ENCODE data around the gene PTBP2.

GRCh38 chr1:94069357-94070083, 51.4 kb downstream of the ABCA4 start:
- RRBS, result no CpG with 5 or more reads among the region's 16 CpGs

DNA sequence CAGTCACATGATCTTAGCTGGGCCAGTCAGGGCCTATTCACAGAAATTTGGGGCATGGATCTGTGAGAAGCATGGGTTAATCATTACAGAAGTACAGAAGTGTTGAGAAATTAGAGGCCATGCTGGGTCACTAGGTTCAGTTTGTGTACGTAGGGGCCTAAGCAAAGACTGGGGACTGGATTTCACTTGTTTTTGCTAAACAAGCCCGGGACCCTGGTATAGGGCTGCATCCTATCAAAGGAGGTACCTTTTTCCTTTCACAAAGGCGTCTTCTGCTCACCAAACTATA, 5.0 kb upstream of the ABCA4 start:
- RRBS, result no CpG with 5 or more reads among the region's 3 CpGs

DNA sequence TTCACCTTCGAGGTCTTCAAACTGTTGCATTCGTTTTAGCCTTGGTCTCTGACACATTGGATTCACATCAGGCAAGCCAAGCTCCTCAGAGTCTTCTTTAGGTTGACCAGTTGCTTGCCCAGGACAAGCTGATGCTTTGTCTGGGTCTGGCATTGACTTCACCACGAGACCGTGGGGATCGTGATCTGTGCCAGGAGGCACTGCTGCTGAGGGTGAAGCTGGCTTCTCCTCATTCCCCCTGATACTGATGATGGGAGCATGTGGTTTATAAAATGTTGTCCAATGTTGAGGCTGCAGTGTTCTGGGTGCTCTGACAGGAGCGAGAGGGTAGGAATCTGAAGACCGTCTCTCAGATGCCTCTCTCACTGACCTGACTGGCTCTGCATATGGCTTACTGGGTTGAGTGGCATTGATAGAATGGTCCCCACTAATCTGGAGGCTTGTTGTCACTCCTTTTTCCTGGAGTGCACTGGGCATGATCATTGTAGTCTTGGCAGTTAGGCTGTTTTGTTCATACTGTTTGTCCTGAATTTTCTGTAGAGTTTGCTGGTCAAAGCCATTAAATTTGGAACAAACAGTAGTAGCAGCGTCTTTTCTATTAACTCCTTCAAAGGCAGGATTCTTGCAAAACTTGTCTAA, 53.1 kb upstream of the ABCA4 start:
- RRBS, result no CpG with 5 or more reads among the region's 8 CpGs

- RRBS, result no CpG with 5 or more reads among the region's 2 CpGs
These were observed 32.6 kb downstream of the ARHGAP29 start for GRCh38 chr1:94204686-94205297.

- RRBS, result no CpG with 5 or more reads among the region's 2 CpGs
These were observed 3.5 kb downstream of the ARHGAP29 start for GRCh38 chr1:94233883-94234338.

DNA sequence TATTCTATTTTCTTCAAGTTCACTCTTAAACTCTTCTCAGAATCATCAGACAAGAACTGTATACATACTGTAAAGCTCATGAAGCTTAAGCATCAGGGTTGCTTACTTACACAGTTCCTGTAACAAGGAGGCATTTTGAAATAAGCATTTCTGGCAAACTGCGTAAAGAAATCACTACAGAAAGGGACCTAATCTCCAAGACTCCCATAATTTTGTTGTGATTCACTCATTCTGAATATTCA, 8.6 kb upstream of the ARHGAP29 start:
- RRBS, result no CpG with 5 or more reads among the region's 1 CpG

GRCh38 chr1:94299624-94299930, 62.2 kb upstream of the ARHGAP29 start:
- RRBS, result no CpG with 5 or more reads among the region's 3 CpGs

DNA sequence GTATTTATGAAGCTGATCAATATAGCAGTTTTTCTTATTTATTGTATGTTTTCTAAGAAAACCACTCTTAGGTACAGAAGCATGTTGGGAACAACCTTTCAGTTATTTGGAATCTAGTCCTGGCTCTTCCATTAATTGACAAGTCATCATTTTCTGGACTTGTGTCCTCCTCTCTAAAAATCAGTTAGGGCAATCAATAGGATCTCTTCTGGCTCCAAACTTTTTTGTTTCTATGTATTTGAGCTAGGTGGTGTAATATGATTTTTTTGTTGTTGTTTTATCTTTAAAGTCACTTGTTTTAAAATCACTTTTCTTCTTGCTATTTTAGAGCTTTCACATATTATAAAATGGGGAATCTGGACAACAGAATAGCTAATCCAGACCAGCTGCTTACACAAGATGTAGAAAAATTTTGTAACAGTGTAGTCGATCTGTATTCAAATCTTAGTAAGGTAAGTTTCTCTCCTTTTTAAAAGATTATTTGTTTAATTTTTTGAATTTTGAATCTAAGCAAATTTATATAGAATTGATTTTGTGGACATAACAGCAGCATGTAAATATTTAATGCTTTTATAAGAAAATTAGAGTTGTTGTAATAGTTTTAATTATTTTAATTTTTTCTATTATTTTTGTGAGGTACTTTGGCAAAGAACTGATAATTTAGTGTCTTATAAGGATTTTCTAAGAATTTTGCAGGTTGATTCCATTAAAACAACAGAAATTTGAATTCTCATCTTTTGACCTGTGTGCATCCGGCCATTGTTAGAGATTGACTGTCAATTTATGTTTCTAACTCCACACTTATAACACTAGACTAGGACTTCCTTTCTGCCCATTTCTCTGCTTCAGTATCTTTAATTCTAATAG, 57.3 kb downstream of the ABCD3 start:
- RRBS, result no CpG with 5 or more reads among the region's 2 CpGs

GRCh38 chr1:94535954-94536532, 5.5 kb downstream of the F3 start:
- RRBS, result no CpG with 5 or more reads among the region's 8 CpGs

- RRBS, result 5% methylated on average over 7 of the region's 22 CpGs
These were observed 34.5 kb downstream of the SLC44A3 start for GRCh38 chr1:94854304-94855333.

DNA sequence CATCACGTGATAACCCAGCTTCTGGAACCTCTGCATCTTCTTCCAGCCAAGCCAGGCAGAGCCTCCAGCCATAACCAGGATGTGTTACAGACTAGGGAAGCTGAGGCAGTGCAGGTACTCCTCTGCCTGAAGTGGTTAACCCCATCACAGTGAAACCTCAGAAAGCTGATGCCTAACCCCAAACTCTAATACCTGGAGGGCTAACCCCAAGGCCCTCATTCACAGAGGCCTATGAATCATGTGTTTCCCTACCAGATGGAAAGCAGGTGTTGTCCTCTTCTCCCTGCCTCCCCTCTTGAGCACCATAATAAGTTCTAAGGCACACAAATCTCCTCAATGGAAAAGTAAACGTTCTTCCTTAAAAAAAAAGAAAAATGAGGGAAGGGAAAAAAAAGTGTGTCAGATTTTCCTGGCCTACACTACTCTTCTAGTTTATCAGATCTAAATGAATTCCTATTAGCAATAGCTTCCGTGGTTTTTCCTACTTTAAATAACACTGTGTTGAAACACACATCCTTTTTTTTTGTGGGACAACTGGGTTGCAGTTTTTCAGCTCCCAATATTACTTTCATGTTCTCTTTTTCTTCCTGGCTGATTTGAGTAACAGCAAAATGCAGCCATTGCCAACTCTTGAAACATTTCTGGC, 43.1 kb downstream of the SLC44A3 start:
- RRBS, result no CpG with 5 or more reads among the region's 3 CpGs

- RRBS, result no CpG with 5 or more reads among the region's 4 CpGs
These were observed 53.0 kb downstream of the CNN3 start for GRCh38 chr1:94873719-94874414.

- RRBS, result no CpG with 5 or more reads among the region's 7 CpGs
These were observed 42.8 kb downstream of the CNN3 start for GRCh38 chr1:94884049-94884586.

- RRBS, result no CpG with 5 or more reads among the region's 2 CpGs
These were observed 20.5 kb upstream of the CNN3 start for GRCh38 chr1:94947458-94947841.

- RRBS, result no CpG with 5 or more reads among the region's 10 CpGs
These were observed 1.5 kb downstream of the TLCD4 start for GRCh38 chr1:95118628-95119073.

DNA sequence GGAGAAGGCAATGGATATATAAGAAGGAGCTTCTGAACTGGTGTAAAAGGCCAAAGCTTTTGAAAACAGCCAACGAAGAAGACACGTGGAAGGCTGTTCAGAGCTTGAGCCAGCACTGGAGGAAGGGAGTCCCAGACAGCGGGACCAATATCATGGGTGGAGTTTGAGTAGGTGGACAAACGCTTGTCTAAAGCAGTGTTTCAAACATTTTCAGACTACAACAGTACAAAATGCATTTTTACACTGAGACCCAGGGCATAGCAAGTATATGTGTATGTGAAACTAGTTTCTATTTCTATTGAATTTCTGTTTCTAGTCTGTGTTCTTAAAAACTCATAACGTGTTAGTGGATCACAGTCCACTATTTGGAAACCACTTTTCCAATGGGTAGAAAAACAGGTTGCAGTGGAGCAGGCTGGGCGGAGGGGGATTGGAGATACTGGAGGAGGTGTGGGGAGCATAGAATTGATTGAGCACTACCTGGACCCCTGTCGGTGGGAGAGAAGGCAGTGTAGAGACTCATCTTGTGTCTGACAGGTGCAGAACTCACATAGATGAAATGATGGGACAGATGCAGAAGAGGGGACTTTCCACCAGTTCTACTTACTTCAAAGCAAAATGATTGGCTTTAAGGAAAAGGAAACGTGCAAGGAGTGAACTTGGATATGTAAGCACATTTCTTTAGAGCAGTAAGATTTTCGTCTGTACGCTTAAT, 3.5 kb downstream of the TLCD4 start:
- RRBS, result no CpG with 5 or more reads among the region's 10 CpGs

DNA sequence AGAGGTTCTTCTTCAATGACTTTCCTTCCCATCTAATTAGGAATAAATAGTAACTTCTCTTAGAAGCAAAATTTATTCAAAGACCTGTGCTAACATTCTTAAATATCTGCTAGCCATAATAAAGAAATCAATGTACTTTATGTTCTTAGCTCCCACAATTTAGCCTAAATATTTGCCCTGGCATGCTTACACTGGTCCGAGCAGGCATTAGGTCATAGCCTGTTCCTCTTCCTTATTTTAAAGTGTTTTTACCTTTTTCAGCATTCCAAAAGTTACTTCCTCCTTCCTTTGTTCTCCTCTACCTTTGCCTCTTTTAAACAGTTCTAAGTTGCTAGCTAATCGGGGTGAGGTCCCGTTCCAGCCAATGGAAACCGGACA, 721.4 kb downstream of the RWDD3 start:
- RRBS, result no CpG with 5 or more reads among the region's 4 CpGs

DNA sequence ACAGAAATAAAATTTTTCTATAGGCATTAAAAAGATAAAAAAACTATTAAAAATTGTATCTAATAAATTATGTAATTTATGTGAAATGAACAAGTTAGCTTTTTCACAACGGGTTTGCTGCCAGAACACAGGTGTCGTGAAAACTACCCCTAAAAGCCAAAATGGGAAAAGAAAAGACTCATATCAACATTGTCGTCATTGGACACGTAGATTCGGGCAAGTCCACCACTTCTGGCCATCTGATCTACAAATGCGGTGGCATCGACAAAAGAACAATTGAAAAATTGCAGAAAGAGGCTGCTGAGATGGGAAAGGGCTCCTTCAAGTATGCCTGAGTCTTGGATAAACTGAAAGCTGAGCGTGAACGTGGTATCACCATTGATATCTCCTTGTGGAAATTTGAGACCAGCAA, 274.8 kb upstream of the PTBP2 start:
- RRBS, result no CpG with 5 or more reads among the region's 9 CpGs

- RRBS, result 5% methylated on average over 11 of the region's 88 CpGs
These were observed at the start of gene PTBP2 for GRCh38 chr1:96721036-96722309. Gene PTBP2, plus strand, starts transcription at chr1:96721784.

GRCh38 chr1:97554862-97555400, 365.9 kb downstream of the DPYD start:
- RRBS, result no CpG with 5 or more reads among the region's 3 CpGs

Measured in OVCAR3 (cell line).